Breast epithelium (tissue), 2 donors: ENCODE data around the gene ZNF280D.

DNA sequence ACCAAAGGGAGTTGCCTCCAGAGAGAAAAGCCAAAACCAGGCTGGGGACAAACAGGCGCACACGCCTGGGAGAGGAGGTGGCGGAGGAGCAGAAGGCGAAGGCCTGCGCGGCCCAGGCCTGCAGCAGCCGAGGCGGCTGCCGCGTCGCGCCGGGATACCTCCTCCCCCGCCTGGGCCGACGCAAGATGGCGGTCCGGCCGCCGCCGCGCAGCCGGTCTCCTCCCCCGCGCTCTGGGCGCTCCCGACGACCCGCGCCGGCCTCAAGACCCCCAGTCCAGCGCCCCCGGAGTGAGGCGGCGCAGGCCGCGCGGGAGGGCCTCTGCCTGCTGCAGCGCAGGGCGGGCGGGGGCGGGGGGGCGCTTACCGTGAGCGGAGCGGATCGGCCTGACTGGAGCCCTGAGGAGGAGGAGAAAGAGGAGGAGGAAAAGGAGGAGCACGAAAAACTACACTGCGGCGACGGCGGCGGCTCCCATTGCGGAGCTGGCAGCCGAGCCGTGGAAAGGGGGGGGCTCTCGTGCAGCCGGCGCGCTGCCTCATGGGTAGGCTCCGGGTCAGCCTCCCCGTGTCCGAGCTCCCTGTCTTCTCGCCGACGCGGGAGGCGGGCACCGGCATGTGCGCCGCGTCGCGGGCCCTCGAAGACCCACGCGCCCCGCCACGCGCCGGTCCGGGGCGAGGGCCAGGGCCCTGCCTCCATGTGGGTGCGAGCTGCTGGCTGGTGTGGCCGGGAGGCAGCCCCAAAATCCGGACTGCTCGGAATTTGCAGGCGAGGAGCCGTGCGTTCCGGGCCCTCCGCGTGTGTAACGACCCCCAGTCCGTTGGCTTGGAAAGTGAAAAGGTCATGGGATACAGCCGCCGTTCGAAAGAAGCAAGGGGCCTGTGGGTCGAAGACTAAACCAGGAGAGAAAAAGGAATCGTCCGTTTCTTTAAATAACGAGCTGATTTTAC is at the start of gene ZNF280D:
Gene ZNF280D (minus strand): TSS at position 416 of the 945 bp plus-strand sequence.
- PRO-cap, result bidirectional peak, plus-strand start at position 60 of the sequence, minus-strand start outside the sequence; bidirectional peak, plus-strand start at position 178 of the sequence, minus-strand start at position 129 of the sequence; bidirectional peak, plus-strand start at position 586 of the sequence, minus-strand start at position 416 of the sequence
- RAMPAGE, long total RNA, 2 experiments, result start-site peak on the minus strand in 2 of 2 experiments, centred at positions 396 to 497 of the sequence, 132 to 615 reads per replicate

DNA sequence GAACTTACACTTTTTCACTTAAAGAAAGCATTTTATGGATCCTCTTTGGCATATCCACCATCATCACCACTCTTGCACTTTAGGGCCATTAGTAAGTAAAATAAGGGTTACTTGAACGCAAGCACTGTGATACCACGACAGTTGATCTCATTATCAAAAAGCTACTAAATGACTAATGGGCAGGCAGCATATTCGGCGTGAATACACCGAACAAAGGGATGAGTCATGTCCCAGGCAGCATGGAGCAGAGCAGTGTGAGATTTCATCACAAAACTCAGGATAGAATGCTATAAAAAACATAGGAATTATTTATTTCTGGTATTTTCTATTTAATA is 72.4 kb upstream of the ZNF280D start:
- PRO-cap, result no peak
- RAMPAGE, long total RNA, 2 experiments, result no peak in any of the 2 experiments

GRCh38 chr15:56832188-56832581 is 86.3 kb upstream of the TCF12 start:
- PRO-cap, result no peak
- RAMPAGE, long total RNA, 2 experiments, result no peak in any of the 2 experiments

- PRO-cap, result no peak
- RAMPAGE, long total RNA, 2 experiments, result no peak in any of the 2 experiments
Measured at GRCh38 chr15:56886583-56886865, 31.9 kb upstream of the TCF12 start.

DNA sequence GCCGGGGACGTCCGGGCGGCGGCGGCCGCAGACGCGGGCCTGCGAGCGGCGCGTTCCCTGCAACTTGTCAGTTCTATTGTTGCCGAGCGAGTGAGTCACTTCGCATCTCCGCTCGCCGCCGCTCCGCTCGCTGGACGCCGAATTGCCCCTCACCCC is 810 bp downstream of the TCF12 start:
- PRO-cap, result bidirectional peak, plus-strand start at position 76 of the sequence, minus-strand start at position 92 of the sequence
- RAMPAGE, long total RNA, 2 experiments, result no peak in any of the 2 experiments

- PRO-cap, result no peak
- RAMPAGE, long total RNA, 2 experiments, result no peak in any of the 2 experiments
Measured at GRCh38 chr15:56996163-56996765, 77.8 kb downstream of the TCF12 start.

DNA sequence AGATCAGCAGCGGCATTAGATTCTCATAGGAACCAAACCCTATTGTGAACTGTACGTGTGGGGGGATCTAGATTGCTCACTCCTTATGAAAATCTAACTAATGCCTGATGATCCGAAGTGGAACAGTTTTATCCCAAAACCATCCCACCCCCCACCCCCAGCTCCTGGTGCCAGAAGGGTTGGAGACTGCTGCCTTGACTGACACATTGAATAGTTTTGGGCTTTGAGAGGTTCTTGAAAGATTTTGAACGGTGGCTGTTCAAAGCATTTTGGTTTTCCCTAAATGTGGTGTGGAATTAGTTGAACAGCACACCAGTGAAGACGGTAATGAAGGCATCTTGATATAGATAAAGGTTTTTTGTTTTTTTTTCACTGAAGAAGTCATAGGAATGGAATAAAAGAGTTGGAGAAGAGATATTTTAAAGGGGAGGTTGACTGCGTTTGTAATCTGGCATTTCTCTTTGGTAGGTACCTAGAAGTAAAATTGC is 117.5 kb downstream of the TCF12 start:
- PRO-cap, result no peak
- RAMPAGE, long total RNA, 2 experiments, result no peak in any of the 2 experiments

DNA sequence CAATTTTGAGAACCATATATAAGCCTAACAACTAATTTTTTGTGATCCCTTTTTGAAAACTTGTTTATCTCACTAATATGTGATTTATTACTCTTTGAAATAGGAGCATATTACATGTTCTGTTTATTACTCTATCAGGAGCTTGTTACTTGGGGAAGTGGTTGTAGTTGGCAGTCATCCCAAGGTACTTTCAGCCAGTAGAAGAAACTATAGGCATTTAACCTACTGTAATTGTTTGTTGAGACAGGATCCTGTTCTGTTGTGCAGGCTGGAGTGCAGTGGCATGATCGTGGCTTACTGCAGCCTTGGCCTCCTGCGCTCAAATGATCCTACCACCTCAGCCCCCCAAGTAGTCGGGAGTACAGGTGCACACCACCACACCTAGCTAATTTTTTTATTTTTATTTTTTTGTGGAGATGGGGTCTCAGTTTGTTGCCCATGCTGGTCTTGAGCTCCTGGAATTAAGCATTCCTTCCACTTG is 195.7 kb downstream of the TCF12 start:
- PRO-cap, result no peak
- RAMPAGE, long total RNA, 2 experiments, result no peak in any of the 2 experiments

DNA sequence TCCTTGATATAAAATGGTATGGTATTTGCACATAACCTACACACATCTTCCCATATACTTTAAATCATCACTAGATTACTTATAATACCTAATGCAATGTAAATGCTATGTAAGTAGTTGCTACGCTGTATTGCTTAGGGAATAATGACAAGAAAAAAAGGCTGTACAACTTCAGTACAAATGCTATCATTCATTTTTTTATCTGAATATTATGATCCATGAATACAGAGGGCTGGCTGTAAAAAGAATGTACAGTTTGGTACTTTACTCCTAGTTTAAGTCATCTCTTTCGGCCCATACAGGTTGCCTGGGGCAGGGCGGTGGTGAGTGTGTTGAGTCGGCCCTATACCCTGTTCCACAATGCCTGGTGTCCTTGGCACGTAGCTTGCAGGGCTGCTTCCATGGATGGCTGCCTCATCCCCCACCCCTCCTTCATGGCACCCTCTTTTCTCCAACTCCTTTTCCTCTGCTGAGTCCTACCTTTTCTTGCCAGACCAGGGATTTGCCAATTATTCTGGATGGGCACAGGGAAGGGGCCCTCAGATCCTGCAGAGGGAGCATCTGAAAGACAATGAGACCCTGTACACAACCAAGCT is 73.8 kb upstream of the CGNL1 start:
- PRO-cap, result no peak
- RAMPAGE, long total RNA, 2 experiments, result no peak in any of the 2 experiments

DNA sequence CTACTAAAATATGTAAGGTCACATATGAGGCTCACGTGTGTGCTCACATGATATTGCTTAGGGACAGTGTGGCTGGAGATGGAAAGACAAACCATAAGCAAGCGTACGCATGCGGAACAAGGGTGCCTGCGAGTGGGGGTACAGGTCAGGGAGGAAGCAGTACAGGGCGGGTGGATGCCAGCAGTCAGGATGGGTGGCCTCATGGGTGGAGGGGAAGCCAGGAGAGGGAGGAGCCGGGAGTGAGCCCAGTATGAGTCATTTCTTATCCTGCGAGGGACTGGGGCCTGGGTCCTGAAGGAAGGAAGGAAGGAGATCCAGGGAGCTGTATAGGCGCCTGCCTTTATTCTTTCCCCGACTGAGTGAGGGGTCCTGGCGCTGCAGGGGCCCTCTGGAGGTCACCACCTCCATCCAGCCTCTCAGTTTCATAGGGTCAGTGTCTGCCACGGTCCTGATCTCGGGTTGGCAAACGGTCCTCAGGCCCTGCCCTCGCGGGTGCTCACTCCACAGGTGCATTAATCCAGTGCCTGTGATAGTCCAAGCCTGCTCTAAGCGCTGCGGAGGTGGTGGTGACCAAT is 42.0 kb upstream of the CGNL1 start:
- PRO-cap, result no peak
- RAMPAGE, long total RNA, 2 experiments, result no peak in any of the 2 experiments

DNA sequence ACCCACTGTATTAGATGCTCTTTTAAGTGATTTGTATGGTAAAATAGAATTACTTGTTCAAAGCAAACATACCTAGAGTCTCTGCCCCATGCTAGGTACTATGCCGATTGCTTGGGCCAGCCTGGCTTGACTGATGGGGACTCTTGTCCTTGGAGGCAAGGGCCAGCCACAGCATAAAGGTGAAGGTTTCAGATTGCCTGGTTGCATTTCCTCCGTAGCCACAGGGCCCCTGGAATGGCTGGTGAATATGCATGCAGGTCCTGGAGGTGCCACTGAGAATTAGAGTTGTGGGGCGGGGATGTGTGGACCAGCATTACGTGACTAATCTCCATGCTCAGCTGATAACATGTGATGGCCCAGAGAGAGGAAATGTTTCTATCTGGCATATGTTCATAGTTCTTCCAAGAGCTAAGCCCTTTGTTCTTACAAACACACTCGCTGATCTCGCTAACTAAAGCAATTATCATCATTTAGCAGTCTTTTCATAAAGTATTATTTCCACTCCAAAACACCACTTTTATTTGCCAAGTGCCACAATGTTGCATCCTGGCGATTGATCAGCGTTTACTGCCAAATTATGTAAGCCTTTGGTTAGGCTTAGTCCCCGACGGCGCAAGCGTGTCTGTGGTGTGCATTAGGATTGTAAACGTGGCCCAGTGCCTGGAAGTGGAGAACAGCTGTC is 55.8 kb downstream of the CGNL1 start:
- PRO-cap, result no peak
- RAMPAGE, long total RNA, 2 experiments, result no peak in any of the 2 experiments

- PRO-cap, result no peak
- RAMPAGE, long total RNA, 2 experiments, result no peak in any of the 2 experiments
Measured at GRCh38 chr15:57522142-57522735, 69.5 kb upstream of the MYZAP start.

GRCh38 chr15:57524250-57524779 is 67.4 kb upstream of the MYZAP start:
- PRO-cap, result no peak
- RAMPAGE, long total RNA, 2 experiments, result no peak in any of the 2 experiments

DNA sequence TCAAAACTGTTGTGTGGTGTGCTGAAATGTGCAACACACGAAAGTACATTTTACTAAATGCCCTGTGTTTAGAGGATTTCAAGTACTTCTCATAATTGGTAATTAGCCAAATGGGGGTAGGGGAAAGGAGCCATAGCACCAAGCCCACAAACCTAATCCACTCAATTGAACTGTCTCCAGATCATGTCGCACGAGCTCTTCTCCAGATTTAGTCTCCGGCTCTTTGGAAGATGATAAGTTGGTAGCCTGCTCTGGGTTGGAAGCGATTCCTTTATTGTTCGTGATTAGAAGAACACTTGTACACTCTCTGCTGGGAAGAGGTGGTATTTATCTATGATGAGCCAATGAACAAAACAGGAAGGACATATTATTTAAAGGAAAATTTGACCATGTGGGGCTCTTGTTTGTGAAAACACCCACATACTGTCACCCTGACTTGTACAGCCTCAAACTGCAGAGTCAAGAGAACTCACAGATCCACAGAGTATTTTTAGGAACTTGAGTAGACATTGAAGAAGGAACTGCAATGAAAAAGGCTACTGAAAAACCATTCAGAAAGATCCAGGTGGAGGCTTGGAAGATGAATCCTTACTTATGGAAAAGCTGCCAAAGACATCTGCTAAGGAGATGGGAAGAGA is 54.4 kb downstream of the MYZAP start:
- PRO-cap, result no peak
- RAMPAGE, long total RNA, 2 experiments, result no peak in any of the 2 experiments

DNA sequence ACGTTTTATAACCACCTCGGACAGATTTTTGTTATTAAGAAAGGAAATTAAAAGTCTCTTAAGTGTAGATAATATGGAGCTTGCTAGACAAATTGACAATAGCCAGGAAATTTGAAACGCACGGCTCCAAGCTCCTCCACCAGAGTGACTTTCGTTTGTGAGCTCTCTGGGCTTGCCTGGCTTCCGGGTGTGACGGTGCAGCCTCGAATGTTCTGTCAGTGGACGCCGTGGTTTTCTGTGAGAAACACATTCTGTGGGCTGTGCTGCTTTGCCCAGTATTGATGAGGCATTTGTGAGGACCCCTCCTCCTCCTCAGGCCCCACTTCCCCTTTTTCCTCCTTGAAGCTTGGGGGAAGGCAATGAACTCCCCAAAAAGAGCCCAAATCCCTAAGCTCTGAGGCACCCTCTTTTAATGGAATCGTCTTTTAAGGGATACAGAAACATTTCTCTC is 40.7 kb downstream of the POLR2M start:
- PRO-cap, result no peak
- RAMPAGE, long total RNA, 2 experiments, result no peak in any of the 2 experiments

DNA sequence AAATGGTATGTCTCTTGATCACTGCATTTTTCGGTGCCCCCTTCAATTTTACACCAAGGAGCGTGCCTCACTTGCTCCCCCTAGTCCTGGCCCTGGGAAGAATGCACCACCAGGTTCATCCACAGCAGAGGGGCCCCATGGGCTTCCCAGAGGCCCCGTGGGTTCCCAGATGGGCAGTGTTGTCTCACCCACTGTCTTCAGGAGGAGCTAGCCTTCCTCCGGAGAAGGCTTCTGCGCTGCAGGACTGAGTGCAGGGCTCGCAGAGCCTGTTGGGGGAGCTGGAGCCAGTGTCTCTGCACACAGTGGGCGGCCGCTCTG is 45.9 kb downstream of the POLR2M start:
- PRO-cap, result no peak
- RAMPAGE, long total RNA, 2 experiments, result no peak in any of the 2 experiments

DNA sequence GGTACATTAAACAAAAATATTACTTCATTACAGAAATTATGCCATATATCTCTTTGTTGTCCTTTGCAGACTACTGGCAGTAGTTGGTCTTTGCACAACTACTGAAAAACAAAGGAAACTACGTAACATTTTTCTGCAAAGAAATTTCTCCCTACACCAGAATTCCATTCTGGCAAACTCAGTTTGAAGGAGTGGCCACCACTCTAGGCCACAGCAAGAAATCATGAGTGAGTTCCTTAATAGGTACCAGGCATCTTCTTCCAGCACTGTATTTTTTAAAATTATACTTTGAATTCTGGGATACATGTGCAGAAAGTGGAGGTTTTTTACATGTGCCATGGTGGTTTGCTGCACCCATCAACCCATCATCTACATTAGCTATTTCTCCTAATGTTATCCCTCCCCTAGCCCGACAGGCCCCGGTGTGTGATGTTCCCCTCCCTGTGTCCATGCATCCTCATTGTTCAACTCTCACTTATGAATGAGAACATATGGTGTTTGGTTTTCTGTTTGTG is 89.4 kb downstream of the ALDH1A2 start:
- PRO-cap, result no peak
- RAMPAGE, long total RNA, 2 experiments, result no peak in any of the 2 experiments

DNA sequence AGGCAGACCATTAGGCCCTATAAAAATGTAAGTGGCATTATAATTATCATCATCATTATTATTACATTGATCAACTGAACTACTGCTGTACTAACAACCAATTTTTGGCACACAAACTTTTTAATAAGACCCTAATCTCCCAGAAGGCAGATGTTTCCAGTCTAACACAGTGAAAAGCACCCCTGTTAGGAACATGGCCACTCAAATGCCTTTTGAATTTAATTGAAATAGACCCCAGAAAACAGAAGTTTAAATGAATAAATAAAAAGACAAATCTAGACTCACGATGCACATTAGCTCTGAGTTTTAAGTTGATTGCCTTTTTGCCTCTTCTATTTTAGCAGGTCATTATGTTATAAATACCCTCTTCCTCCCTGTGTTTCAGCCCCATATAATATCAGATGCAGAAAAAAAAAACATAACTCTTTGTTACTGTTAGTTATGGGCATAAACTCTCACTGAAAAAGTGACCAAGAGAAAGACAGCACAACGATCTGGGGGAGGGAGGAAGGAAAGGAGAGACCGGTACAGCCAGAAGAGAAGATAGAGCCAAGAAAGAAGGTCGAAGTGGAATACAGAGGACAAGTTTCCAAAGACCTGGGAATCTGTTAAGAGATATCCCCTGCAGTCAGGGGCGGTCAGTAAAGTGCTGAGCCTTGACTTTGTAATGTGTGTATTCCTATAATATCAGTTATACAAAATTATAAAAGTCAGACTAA is 3.5 kb downstream of the ALDH1A2 start:
- PRO-cap, result no peak
- RAMPAGE, long total RNA, 2 experiments, result no peak in any of the 2 experiments

DNA sequence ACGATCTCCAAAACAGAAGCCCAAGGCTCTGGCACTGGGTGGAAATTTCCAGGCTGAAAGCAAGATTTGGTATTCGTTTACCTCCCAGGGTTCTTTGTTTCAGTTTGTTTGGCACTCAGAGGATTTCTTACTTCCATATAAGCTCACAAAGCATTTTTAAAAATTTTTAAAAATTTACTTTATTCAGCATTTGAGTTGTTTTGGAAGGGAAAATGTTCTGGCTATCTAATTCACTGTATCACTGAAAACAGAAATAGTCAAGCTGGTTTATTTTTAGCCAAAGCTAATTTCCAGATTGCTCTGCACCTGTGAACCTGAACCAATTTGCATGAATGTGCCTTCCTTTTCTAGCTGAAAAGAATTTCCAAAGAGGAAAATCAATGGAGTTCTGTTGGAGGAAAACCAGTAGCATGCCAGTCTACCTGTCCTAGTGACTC is 134.2 kb upstream of the LIPC start:
- PRO-cap, result no peak
- RAMPAGE, long total RNA, 2 experiments, result no peak in any of the 2 experiments

- PRO-cap, result no peak
- RAMPAGE, long total RNA, 2 experiments, result no peak in any of the 2 experiments
Measured at GRCh38 chr15:58438754-58439347, 7.1 kb downstream of the LIPC start.